ENCODE results near the genes DCAF8, NHLH1, CD84 and F11R.

DNA sequence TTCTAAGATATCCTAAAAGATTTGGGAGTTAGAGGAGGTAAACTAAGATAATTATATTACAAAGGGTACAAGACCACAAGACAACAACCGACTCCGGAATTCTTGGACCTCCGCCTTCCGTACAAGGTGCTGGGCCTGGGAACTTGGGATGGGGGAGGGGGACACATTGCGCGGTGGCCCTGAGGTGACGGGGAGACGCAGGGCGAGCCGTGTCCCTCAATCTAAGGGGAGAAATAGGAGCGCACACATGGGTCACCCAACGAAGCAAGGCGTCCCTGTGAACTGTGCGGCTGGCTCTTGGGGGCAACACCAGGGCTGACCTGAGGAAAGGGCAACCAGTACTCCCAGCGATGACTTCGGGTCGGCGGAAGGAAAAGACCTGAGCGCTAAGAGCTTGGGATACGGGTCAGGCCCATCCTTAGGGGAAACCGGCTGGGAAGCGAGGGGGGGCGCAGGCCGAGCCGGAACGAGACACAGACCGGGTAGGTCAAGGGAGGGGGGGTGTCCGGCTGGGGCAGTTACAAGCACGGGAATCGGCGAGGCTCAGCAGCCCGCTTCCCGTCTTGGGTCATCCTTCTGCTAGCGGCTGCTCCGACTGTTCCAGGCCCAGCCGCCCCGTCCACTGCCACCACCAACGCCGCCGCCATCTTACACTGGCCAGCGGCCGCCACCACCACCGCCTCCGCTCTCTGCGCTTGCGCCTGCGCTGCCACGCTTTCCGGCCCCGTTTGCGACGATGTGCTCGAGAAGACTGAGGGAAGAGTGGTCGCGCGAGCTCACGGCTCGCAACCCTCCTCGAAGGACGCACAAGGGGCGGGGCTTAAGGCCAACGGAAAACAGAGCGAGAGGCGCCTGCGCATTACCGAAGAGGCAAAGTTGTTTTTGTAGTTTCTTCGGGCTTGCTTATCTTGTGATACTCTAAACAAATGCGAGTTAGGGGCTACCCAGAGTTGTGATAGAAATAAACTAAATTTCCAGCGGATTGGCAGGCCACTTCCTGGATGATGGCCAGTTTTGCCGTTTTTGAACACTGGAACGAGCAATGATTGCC lies at the start of gene DCAF8:
Gene DCAF8 (minus strand): TSS at position 753 of the 1,051 bp plus-strand sequence.
- RRBS: no CpG with 5 or more reads among the region's 71 CpGs

DNA sequence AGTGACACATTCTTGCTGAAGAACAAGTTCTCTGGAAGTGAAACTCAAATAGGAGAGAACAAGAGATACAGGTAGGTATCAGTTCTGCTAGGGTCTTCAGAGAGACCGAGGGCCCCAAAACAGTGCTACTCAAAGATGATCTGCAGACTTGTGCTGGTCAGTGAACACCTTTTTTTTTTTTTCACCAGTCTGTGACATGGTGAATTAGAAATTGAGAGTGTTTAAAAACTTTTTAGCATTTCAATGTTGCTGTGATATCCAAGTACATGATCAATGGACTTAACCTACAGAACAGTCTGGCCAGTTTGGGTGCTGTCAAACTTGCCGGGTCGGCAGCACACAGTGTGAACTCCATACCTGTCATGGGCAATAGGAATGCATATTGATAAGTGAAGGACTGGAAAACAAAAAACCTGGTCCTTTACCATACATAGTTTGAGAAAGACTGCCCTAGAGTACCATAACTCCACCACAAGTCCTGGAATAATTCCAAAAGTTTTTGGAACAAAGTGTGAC lies 7.8 kb downstream of the PEX19 start:
- RRBS: no CpG with 5 or more reads among the region's 3 CpGs

DNA sequence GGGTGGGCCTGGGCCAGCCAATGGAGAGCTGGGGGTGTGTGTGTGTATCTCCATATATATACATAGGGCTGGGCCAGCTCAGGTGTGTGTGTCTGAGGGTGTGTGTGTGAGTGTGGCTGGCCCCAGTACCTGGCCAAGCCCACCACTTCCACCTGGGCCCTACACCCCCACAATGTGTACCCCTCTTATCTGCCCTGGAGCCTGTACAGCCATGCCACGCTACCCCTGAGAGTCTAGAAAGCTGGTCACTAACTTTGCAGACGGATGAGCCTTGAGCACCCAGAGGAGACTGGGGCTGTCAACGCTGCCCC lies at the start of gene NHLH1:
Gene NHLH1 (plus strand): TSS at position 85 of the 311 bp plus-strand sequence.
- RRBS: no CpG with 5 or more reads among the region's 3 CpGs

- RRBS: no CpG with 5 or more reads among the region's 21 CpGs
Observed at GRCh38 chr1:160410230-160410956, 10.0 kb downstream of the VANGL2 start.

DNA sequence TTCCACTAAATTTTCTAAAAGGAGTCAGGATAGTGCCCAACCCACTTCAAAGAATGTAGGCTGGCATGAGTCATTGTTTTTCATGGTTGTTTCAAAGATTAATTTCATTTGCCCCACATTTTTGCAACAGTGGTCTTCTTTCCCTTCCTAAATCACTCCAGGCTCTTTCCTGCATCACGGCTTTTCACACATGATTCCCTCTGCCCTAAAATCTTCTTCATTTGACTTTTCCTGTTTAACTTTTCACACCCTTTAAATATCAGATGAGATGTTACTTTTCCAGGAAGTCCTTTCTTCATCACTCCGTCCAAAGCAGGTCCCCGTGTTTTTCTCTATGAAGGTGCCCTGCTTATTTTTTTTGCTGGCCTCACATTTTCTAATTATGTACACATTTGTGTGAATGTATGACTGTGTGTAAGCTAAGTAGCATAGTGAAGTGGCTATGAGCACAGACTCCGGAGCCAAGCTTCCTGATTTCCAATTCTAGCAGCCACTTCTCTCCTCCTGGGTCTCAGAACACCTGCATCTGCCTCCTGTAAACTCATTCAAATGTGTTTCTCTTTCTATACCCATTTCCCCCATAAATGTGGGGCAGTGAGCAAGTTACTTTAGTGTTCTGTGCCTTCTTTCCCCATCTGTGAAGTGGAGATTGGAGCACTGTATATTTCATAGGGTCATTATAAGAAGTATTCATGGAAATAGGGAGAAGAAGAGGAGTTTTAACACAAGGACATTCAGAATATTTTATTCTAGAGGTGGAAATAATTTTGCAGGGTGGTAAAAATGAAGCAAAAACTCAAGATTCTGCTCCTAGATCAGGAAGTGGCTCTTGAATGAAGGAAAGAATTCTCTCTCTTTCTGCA lies 2.1 kb downstream of the SLAMF6 start:
- RRBS: no CpG with 5 or more reads among the region's 4 CpGs

DNA sequence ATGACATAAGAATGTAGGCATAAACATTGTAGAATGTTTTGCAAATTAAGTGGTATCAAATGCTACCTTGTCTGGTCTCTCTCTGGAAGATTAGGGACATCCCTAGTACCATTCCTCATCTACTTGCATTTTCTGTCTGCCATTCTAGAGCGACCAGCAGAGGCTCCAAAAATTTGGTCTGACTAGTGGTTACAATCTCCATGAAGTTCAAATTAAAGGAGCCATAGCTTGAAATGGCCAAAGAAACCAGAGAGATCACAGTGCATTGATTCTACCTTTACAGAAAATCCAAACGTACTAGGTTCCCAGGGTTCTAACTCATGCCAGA lies 1.1 kb downstream of the CD84 start:
- RRBS: no CpG with 5 or more reads among the region's 2 CpGs

DNA sequence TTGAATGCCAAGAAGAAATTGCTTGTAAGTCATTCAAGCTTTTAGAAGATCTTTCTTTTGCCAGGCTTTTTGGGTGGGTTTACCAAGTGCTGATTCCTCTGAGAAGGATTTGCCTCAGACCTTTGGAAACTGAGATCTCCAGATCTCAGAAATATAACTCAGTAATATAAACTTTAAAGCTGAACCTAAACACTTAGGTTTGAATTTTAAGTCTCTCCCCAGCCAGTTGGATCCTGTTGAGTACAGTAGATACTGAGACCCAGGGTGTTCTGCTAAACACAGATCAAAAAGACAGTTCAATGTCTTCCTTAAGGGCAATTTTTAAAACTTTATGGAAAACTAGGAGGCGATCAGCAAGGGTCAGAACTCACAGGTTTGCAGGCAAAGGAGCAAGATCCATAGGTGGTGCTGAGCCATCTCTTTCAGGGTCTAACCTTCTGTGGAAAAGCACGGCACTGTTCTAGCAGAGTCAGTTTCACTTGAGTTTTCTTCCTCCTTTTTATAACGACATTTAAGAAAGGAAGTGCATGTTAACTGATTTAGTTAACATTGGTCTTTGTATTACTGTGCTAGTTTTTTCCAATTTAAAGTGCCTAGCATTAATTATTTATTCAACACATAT lies at the start of gene CD84:
Gene CD84 (minus strand): TSS at position 476 of the 622 bp plus-strand sequence.
- RRBS: no CpG with 5 or more reads among the region's 3 CpGs

- RRBS: no CpG with 5 or more reads among the region's 11 CpGs
Observed at GRCh38 chr1:160724507-160724887, 12.9 kb upstream of the CD48 start.

DNA sequence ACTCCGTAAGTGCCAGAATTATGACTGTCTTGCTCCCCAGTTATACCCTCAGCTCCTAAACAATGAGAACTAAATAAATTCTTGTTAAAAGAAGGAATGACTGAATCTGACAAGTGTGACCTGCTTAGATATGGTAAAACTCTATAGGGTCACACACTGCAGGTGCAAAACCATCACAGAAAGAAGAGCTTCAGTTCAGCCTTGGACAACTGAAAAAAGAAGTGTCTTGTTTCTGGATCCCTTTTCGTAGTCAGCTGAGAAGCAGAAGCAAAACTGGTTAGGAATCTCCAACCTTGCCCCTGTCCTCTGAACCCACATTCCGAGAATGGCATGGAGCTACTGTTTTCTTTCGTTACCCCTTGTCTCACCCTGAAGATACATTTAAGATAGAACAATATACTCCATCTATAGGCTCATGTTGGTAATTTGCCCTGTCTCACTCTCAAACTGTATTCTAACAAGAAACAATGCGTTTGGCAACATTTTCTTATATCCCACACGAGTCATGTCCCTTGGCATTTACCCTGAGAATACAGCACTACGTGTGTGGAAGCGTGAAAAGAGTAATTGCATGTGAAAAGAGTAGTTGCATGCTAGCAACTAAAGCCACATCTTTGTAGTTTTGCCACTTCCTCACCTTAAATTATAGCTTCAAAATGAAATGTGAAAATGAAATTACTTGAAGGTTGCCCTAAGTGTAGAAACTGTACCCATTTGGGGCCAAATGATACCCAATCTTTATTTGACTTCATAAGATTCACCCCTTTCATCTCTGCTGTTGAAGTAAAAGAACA lies 5.2 kb downstream of the SLAMF7 start:
- RRBS: no CpG with 5 or more reads among the region's 8 CpGs

DNA sequence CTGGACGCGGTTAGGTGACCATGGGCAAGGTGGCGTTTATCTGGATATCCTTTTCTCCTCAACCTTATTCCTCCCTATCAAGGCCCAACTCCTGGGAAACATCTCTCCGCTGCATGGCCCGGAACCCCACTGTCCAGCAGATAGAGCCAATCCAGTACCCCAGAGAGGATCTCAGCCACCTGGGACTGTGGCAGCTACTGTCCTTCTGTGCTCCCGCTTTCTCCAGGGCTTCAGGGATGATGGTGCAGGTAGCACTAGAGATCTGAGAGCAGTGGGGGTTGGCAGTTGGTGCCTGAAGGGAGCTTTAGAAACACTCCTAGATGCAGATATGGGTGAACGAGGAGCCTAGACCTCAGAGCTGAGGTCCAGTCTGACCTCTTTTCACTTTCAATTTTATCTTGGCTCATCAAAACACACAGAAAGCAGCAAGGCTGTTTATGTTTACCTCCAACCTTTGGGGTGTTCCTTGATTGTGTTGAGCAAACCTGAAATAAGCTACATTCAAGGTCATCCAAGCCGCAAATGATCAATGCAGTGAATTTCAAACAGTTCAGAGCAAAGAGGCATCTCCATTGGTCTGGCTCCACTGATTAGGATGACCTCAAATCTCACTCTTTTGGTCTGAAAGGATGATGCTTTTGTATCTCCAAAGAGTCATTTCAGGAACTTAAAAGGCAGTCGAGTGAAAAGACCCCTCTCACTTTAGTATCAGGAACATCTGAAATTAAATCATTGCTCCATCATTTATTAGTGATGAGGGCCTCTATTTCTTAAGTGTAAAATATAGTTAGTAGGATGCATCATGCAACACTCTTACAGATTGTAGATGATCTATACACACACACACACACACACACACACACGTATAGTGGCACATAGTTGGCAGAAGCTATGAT lies 1.3 kb downstream of the LY9 start:
- RRBS: no CpG with 5 or more reads among the region's 10 CpGs

GRCh38 chr1:160801067-160801414 lies 5.1 kb downstream of the LY9 start:
- RRBS: no CpG with 5 or more reads among the region's 1 CpG

- RRBS: no CpG with 5 or more reads among the region's 13 CpGs
Observed at GRCh38 chr1:160838632-160839285, 23.9 kb downstream of the CD244 start.

DNA sequence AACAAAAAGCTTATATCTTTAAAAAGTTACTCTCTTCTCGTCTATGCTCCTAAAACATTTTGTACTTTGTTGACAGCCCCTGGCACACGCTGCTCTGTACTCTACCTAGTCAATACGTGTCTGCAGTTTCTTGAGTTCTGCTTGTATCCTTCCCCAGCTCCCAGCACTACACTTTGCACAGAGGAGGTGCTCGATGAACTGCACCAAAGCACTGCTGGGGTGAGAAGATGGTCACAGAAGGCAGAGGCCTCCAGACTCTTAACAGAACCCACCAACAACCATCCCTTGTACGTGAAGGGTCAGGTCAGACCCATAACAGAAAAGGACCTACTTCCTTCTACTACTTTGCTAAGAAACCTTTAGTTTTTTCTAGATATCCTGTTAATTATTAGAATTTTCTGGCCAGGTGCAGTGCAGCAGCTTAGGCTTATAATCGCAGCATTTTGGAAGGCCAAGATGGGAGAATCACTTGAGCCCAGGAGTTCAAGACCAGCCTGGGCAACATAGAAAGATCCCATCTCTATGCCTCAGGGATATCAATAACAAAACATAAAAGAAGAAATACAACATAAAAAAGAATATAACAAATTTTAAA lies 8.9 kb downstream of the F11R start:
- RRBS: no CpG with 5 or more reads among the region's 6 CpGs

DNA sequence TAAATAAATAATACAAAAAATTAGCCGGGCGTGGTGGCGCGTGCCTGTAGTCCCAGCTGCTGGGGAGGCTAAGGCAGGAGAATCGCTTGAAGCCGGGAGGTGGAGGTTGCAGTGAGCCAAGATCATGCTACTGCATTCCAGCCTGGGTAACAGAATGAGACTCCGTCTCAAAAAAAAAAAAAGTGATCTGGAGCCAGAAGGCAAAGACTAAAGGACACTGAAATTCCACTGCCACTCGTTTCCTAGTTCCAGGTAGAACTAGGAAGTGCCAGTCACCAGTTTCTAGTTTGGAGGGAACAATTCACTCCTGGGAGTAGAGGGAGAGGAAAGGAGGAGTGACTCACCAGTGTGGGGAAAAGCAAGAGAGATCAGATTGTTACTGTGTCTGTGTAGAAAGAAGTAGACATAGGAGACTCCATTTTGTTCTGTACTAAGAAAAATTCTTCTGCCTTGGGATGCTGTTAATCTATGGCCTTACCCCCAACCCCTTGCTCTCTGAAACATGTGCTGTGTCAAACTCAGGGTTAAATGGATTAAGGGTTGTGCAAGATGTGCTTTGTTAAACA lies 4.4 kb downstream of the F11R start:
- RRBS: 100% methylated on average over 1 of the region's 8 CpGs

DNA sequence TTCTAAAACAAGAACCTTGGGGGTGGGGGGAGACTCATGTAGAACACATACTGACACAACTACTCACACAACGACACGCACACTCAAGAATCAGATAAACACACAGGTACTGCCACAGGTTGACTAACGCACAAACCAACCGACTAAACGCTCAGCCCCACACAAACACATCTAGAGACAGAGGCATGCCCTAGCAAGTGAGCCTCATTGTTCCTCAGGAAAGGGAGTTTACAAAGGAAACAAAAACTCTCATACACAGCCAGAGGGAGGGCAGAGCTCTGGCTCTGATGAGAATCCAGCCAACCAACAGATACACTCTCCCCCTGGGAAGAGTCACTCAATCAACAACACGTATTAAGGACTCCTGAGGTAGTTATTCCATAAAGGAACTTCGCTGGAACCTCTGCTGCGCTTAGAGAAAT lies 951 bp downstream of the F11R start:
- RRBS: no CpG with 5 or more reads among the region's 8 CpGs

DNA sequence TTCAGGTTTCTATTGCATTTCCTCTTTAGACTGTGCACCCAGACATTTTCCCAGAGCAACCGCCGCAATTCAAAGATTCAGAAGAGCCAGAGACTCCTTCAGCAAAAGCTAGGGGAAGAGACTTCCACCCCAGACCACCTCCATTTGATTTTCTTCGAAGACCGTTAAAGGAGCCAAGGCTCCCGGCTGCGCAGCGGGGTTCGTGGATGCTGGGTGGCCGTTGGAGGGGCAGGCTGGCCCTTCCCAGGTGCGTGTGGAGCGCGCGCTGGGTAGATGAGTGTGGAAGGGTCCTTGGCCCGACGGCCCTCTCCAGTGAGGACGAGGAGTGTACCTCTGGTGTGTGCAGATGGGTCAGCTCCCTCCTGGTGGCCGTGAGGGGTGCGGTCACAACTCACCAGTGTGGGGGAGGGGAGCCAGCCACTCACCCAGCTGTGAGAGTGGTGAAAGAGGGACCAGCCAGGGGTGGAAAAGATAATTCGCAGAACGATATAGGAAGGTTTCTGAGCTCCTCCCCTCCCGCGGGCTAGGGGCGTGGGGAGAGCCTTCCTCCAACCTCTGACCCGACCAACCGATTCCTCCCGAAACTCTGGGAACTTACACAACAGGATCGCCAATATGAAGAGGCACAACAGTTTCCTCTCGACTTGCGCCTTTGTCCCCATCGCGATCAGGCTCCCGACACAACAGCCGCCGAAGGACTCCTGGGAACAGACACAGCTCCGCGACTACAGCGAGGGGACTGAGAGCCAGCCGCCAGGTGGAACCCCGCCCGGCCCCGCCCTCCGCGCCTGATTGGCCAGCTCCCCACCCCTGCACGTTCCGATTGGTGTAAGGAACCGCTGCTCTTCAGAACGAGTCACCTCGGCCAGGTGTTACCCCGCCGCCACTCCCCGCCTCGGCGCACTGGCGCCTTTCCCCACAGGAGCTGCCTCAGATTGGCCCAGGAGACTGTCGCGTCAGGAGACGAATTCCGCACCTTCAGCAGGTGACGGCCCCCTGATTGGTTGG lies at the start of gene F11R:
Gene F11R (minus strand): TSS at position 741 of the 1,008 bp plus-strand sequence.
- RRBS: no CpG with 5 or more reads among the region's 59 CpGs

GRCh38 chr1:161099466-161100085 lies 1.4 kb downstream of the KLHDC9 start:
- RRBS: no CpG with 5 or more reads among the region's 5 CpGs

DNA sequence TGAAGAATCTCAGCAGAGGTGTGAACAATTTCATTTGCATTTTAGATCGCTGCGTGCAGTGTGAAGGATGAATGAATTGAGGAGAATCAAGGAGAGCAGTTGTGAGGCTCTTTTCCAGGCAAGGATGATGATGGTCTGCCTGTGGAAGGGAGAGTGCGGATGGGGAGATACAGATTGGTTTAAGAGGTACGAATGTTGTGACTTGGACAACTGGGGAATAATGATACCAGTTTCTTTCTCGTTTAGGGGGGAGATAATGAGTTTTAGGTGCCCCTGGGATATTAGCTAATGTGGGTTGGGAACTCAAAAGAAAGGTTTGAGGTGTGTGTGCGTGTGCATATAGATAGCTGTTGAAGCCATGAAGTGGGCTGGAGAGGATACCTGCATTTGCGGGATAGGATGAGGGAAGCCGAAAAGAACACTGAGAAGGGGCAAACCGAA lies 954 bp upstream of the DEDD start:
- RRBS: no CpG with 5 or more reads among the region's 9 CpGs

- RRBS: no CpG with 5 or more reads among the region's 6 CpGs
Observed at GRCh38 chr1:161192474-161193060, 6.3 kb downstream of the ADAMTS4 start.